Umbilical cord (tissue), 2 donors: Measurements from ENCODE around the genes ADISSP and PCNA.

DNA sequence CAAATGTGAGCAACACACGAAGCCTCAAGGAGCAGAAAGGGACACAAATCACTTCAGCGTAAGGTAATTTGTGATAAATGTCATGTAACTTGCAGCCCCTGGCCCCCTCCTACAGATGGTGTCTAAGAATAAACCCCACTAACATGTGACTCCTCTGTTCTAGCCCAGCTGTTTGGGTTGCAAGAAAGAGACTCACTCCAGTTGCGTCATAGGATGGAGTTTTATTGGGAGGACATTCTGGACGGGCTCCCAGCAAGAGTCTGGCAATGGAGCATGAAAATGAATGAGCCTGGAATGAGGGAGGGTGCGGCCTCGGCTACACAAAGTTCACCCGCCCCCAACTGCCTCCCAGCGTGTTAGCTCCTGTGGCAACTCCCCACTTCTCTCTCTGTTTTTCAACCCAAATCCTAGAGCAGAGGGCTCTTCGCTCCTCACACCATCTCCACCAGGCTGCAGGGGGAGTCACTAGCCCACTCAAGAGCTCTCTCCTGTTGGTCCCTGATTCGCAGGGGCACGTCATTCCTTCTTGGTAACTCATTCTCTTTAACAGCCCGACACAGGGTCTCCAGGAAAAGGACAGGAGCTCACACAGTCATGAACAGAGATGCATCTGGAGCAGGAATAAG, 5.1 kb upstream of the ADAM33 start:
- RAMPAGE, long total RNA: no peak

DNA sequence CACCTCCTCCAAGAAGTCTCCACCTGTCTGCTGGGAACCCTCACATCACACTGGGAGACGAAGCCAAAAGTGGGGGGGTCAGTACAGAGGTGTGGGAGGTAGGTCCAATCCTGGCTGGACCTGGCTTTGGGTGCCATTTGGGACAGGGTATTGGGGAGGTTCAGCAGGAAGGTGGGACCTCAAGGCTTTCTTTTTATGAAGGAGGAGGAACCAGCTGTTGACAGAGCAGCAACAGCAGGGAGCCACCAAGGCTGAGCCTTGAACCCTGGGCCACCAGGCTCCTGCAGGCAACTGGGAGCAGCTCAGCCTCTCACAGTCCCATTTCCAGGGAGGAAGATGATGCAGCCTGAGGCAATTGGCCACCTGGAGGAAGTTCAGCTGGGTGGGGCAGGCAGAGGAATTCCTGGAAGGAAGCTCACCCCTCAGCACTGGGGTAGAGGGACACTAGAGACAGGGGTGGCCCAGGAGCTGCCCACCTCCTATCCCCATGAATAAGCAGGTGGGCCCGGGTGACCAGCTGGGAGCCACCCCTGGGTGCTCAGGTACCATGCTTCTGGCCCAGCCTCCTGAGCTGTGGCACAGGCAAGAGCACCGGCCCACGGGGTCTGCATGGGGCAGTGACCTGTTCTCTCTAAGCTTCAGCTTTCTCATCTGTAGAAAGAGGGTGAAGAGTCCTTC, 3.7 kb upstream of the HSPA12B start:
- RAMPAGE, long total RNA: no peak

DNA sequence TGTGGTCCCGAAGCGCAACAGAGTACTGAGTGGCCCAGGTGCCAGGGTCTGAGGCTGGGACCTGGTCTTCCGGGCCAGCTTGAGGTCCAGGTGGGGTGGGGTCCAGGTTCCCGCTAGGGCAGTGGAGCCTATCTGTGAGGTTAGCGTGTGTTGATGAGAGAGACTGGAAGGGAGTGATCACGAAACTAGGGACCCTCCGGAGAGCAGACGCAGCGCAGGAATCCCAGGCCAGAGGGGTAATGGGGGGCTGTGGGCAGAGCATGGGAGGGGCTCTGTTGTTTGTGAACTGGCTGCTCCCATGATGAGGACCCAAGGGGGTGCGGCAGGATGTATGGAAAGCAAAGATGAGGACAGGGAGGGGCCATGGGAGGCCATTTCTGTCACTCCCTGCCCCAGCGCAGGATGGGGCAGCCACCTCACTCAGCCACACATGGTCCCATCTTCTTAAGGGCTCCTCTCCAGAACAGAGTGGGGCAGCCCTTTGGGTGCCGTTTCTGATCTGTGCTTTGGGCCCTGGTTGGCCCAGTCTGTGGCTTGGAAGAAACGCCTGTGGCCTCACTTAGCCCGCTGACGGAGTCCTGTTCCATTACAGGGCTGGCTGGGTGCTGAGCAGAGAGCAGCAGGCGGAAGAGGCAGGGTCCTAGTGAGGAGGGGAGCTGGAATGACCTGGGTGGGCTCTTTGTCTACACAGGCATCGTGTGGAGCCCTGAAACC, 876 bp downstream of the HSPA12B start:
- RAMPAGE, long total RNA: no peak

DNA sequence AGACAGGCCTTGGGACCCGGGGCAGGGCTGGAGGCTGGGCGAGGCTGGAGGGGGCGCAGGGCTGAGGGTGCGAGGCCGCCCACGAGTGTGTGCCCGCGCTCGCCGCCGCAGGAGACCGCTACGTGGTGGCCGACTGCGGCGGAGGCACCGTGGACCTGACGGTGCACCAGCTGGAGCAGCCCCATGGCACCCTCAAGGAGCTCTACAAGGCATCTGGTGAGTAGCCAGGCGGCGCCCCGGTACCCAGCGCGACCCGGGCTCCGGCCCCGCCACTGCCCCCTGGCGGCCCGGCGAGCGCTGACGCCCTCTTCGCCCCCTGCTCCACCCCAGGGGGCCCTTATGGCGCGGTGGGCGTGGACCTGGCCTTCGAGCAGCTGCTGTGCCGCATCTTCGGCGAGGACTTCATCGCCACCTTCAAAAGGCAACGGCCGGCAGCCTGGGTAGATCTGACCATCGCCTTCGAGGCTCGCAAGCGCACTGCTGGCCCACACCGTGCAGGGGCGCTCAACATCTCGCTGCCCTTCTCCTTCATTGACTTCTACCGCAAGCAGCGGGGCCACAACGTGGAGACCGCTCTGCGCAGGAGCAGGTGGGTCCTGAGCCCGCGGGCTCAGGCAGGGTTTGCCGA, 17.3 kb downstream of the HSPA12B start:
- RAMPAGE, long total RNA: no peak

- RAMPAGE, long total RNA: start-site peak on the minus strand at chr20:3767738-3767784, 20 and 13 reads in 2 replicates
Observed at GRCh38 chr20:3767479-3768259, at the start of gene ADISSP. TSS of gene ADISSP (minus strand) at chr20:3767753.

DNA sequence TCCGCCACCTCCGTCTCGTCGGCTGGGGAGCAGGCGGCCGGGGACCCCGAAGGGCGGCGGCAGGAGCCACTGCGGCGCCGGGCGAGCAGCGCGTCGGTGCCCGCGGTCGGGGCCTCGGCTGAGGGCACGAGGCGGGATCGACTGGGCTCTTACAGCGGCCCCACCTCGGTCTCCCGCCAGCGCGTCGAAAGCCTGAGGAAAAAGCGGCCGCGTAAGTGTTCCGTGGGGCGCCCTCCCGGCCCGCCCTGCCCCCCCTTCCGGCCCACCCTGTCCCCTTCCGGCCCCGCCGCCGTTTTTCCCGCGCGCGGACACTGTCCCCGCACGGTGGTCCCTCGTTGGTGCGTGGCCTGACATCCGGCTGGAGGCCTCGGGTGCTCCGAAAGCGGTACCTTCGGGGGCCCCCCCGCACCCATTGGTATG, 341 bp downstream of the PANK2 start:
- RAMPAGE, long total RNA: no peak

DNA sequence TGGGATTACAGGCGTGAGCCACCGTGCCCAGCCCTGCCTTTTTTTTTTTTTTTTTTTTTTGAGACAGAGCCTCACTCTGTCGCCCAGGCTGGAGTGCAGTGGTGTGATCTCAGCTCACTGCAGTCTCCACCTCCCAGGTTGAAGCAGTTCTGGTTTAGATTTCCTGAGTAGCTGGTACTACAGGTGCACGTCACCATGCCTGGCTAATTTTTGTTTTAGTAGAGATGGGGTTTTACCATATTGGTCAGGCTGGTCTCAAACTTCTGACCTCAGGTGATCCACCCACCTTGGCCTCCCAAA, 17.8 kb downstream of the PANK2 start:
- RAMPAGE, long total RNA: no peak

DNA sequence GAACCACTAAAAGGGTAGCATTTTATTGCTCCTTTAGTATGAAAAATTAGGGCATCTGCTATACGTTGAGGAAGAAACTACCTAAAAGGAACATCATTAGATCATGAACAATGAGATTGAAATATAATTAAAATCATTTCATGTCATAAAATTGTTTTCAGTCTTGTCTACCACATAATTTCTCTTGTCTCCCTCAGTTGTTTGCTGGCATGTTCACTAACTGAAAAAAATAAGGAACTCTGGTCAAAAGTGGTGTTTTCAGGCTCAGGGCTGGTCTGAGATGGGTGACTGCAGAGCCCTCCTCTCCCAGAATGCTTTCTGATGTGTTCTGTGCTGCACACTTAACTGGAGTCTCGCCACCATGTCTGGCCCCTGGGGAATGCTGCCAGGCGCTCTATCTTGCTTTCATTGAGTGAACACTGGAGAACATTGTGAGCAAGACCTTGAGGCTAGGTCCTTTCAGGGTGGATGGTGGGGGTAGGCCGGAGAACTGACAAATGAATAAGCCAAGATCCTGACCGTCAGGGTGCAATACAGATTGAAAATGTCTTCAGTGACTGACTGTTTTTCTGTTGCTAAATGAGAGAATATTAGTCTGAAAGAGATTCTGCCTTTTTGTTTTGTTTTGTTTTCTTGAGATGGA, 19.4 kb downstream of the PANK2 start:
- RAMPAGE, long total RNA: no peak

GRCh38 chr20:3926803-3927733, 37.9 kb downstream of the PANK2 start:
- RAMPAGE, long total RNA: no peak

GRCh38 chr20:3933260-3933737, 44.1 kb downstream of the PANK2 start:
- RAMPAGE, long total RNA: no peak

DNA sequence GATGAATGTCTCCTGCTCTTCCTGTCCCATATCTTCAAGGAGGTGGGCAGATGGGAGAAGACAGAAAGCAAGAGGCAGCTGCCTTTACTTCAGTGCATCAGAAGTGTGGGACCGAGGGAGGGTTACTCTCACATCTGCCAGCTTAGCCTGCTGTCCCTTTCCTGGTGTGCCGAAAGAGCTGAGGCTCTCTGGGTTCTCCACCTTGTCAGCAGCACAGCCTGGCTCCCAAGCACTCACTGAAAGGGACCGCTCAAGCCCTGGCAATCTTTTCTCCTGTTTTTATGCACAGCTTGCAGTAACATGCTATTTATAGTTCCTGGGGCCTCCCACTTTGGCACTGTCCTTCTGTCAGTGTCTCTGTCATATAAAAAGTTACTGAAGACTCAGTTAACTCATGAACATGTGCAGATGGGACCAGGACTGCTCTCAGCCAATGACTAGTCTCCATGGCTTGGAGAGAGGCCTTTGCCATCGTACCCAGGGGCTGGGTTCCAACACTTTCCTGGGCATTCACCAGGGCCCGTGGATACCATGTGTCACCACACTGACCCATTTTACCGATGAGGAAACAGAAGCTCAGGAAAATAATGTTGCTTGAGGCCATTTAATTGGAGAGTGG, 46.2 kb downstream of the PANK2 start:
- RAMPAGE, long total RNA: no peak

DNA sequence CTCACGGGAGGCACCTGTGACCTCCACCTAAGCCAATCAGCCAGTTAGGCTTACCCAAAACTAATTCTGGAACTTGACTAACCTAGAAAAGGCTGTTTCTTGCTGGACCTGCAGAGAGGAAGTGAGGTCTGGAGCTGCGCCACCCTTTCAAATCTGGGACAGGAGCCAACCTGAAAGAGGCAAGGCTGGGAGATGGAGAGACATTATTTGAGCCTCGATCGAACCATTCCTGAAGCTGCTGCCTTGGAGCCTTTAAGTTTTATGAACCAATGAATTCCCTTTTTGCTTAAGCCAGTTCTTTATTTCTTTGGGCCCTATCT, 36.1 kb upstream of the SMOX start:
- RAMPAGE, long total RNA: no peak

- RAMPAGE, long total RNA: no peak
Observed at GRCh38 chr20:4700246-4701101, 14.2 kb downstream of the PRNP start.

DNA sequence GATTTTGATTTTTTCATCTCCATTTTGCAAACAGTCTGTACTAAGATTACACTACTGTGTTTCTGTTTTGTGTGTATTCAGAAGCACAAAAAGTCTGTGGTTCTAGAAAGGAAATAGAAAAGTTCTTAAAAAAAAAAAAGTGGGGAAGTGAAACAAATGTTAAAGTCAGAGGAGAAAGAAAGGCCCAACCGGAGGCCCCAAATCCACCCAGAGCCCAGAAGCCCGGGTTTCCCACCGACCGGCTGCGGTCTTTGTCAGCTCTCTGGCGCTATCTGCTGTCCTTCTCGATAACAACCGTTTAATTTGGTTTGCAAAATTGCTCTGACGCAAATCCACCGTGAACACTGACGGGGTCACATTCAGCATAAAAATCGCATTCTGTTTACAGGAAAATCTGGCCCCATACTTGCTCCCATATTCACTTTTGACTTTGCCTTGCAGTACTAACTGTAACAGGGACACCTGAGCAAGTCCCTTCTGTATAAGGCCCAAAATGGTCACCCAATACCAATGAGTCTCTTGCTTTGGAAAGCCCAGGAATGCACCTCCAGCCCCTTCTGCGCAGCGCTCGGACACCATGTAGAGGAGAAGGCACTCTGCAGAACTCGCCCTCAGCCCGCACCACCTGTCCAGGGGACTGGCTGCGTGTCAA, 970 bp upstream of the PRND start:
- RAMPAGE, long total RNA: no peak

GRCh38 chr20:4778665-4779078, 44.7 kb downstream of the RASSF2 start:
- RAMPAGE, long total RNA: no peak

- RAMPAGE, long total RNA: no peak
Observed at GRCh38 chr20:4886015-4886272, 62.5 kb upstream of the RASSF2 start.

GRCh38 chr20:4922117-4922684, 79.1 kb downstream of the SLC23A2 start:
- RAMPAGE, long total RNA: no peak

DNA sequence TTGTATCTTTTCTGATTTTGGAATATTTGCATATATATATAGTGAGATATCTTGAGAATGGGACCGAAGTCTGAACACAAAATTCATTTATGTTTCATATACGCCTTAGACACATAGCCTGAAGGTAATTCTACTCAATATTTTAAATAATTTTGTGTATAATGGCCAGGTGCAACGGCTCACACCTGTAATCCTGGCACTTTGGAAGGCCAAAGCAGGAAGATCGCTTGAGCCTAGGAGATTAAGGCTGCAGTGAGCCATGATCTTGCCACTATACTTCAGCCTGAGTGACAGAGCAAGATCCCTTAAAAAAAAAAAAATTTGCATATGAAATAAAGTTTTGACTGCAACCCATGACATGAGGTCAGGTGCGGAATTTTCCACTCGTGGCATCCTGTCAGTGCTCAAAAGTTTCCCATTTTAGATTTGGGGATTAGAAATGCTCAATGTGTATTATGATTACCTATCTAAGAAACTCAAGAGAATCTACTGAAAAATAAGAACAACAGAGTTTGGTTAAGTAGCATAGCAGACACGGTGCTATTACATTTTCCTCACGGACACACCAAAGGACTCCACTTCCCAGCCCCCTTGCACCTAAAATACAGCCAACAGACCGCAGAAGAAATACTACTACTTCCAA, 11.8 kb downstream of the SLC23A2 start:
- RAMPAGE, long total RNA: no peak

DNA sequence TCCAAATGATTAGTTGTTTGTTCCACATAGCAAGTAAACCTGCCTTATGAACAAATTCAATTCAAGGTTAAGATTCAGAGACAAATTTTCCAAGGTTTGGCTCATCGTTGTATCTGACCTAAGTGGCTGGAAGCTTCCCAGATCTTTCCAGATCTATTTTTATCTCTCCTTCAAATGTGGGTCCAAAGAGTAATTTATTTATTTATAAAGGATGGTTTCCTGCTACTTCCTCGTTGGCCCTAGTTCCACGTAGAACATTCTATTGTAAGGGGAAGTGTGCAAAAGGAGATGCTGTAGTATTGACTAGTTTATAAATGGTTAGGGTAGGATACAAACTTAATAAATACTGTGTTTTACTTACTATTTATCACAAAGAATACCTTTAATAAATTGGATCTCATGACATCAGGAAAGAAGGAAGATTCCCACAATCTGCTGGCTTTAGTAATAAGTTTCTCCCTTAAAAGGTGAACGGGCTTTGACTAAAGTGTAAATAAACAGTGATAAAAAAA, 4.4 kb downstream of the TMEM230 start:
- RAMPAGE, long total RNA: no peak

- RAMPAGE, long total RNA: start-site peak on the minus strand at chr20:5119899-5120006, 137 and 80 reads in 2 replicates
Observed at GRCh38 chr20:5119085-5120051, at the start of gene PCNA. TSS of gene PCNA (minus strand) at chr20:5119958.